ENCODE measurements around a stretch of chr9.

DNA sequence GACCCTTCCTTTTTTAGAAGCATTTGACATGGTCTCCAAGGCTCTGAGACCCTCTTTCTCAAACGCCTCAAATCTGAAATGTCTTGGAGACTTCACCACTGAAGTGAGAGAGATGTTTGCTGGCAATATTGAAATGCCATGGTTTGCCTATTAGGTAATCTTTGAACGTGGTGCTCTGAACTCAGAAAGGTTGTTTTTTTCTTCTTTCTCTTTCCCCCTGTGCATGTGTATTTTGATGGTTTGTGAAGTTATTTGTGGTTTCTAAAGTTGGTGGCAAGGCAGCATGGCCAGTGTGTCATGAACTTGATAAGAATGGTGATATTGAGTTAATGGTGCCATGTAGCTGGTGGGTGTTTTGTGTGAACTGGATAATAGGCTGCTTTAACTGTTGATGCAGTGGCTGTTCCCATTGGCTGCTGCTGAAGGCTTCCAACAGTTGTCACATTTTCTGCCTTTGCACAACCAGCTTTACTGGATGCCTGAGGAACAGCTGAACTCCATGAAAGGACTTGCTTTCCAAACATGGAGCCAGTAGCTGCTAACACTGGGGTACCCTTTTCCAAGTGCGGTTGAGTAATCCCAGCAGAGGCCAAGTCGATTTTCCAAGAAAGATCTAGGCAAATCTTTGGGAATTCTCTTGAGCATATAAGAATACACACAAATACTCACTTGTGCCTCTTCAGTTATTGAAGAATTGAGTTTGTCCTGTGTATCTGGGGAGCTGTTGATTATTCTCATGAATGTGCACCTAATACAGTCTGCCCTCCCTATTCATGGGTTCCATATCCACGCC lies 1.8 kb downstream of the PALM2AKAP2 start:
- RRBS: no CpG with 5 or more reads among the region's 5 CpGs

- RRBS: no CpG with 5 or more reads among the region's 8 CpGs
Observed at GRCh38 chr9:109817826-109818218, 37.8 kb downstream of the PALM2AKAP2 start.

- RRBS: no CpG with 5 or more reads among the region's 3 CpGs
Observed at GRCh38 chr9:109861426-109861681, 81.4 kb downstream of the PALM2AKAP2 start.

DNA sequence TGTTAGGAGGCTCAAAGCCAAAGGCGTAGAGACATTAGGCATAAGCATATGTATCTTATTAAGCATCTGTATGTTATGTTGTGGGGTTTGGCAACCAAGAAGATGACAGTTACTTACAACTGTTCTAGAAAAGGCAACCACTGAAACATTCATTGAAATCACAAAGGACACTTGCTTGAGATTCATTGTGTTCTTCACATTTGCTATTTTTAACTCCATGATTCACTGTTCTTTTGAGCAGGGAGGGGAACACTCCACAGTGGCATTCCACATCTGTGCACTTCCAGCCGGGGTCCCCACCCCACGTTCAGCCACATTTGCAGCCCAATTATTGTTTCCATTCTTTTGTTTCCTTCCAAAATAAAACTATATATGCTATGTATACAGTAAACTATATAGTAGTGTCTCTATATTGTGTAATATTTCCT lies 107.1 kb downstream of the PALM2AKAP2 start:
- RRBS: no CpG with 5 or more reads among the region's 3 CpGs

GRCh38 chr9:109914410-109914764 lies 134.4 kb downstream of the PALM2AKAP2 start:
- RRBS: no CpG with 5 or more reads among the region's 2 CpGs

GRCh38 chr9:110029257-110030048 lies 178.5 kb downstream of the C9orf152 start:
- RRBS: no CpG with 5 or more reads among the region's 4 CpGs

DNA sequence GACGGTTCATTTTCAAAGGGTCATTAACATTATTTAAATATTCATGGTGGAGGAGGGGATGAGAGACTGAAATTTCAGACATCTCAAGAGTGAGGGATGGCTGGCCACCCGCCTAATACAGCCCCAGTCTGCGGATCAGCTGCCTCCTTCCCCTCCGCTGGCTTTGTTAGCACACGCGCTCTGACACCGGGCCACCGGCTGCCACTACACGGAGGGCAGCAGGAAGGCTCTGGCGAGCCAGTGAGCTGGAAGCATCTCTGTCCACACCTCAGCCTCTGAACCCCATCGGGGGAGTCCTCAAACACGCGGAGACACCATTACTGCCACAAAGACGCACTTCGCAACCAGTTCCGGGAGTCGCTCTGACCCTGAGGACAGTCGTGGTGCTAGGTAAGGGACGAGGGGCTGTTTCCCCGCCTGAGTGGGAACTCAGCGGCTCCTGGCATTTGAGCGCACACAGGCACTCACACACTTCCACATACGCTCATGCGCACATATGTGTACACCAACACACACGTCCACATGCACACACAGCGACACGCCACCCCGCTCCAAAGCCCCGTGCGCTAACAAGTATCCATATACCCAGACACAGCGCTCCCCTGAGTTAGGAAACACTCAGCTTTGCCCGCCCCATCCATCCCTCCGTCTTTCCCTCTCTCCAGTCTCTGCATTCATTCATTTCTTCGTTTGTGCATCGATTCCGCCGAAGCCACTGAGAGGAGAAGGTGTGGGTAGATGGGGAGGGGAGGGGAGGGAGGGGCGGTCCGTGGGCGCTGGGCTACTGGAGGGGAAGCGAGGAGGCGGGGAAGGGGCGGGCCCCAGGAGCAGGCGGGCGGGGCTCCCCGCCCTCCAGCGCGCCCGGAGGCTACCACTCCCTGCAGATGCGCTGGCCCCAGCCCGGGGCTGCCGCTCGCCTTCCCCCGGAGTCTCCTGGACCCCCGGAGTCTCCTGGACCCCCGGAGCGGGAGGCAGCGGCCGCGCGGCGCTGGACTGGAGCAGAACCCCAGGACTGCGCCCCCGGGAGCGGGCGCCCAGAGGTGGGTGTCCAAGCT lies 159.8 kb downstream of the C9orf152 start:
- RRBS: 2% methylated on average over 12 of the region's 66 CpGs

- RRBS: 3% methylated on average over 18 of the region's 51 CpGs
Observed at GRCh38 chr9:110049184-110050146, 158.5 kb downstream of the C9orf152 start.

DNA sequence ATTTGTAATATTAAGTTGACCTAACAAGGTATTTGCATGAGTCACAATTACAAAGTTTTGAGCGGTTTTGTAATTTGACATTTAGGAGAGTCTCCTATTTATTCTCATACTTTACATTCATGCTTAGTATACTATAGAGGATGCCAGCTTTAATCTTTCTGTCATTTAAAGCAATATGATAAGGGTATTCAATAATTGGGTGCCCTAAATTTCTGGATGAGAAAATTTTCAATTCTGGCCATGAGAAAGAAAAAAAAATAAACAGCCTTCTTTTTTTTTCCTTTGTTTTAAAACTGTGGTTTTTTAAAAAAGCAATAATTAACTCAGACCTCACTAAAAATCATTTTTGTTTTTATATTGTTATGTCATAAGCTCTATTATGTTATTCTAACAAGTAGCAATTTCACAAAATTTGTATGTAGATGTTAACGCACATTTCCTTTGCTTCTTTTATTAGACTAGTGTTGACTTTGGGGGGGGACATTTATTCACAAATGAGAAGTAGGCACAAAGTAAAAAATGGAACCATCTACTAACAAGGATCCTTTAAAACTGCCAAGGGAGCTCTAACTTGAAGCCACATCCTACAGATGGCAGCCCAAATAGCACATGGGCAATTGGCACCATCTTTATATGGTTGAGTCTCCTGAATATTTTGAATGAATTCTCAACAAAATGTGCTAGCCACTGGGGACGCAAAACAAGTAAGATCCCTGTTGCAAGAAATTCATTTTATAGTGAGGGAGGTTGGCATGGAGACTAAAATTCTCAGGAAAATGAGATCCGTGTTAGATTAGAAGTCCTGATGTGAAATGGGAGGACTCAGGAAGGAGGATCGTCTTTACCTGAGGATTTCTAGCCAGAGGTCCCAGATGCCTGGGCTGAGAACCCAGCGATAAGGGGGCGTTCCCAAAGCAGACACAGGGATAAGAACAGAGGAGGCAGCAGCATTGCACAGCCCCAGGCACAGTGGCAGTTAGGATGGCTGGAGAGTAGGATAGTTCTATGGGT lies 37.7 kb downstream of the C9orf152 start:
- RRBS: no CpG with 5 or more reads among the region's 7 CpGs

GRCh38 chr9:110189000-110189506 lies 18.9 kb downstream of the C9orf152 start:
- RRBS: no CpG with 5 or more reads among the region's 4 CpGs

GRCh38 chr9:110192871-110193371 lies 15.0 kb downstream of the C9orf152 start:
- RRBS: no CpG with 5 or more reads among the region's 3 CpGs

GRCh38 chr9:110206315-110206769 lies 1.6 kb downstream of the C9orf152 start:
- RRBS: no CpG with 5 or more reads among the region's 1 CpG

DNA sequence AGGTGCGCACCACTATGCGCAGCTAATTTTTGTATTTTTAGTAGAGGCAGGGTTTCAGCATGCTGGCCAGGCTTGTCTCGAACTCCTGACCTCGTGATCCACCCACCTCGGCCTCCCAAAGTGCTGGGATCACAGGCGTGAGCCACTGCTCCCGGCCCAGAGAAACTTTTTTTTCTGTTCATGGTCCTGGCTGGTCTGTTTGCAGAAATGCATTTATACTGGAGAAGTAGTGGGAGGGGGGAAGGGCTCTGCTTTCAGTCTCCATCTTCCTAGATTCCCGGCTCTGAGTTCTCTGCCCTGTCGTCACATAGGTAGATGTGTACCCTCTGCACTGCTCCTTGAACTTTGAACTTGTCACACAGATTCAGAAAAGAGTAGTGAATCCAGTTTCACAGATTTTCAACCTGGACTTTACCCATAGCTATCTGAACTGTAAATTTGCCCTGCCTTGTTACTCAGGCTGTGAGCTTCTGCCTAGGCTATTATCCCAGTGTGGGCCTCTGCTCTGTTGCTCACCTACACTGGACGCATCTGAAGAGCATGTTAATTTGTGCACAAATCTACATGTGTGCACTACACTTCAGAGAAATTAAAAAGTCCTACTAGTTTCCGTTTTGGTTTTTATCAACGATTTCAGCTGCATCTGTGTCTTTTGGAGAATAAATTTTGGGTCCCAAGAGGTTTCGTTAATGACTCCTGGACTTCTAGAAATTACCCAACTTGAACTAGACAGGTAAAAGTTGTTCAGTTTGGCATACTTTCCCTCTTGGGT lies 12.8 kb upstream of the C9orf152 start:
- RRBS: no CpG with 5 or more reads among the region's 13 CpGs

- RRBS: no CpG with 5 or more reads among the region's 12 CpGs
Observed at GRCh38 chr9:110441824-110442562, 104.3 kb upstream of the TXNDC8 start.

- RRBS: no CpG with 5 or more reads among the region's 6 CpGs
Observed at GRCh38 chr9:110650838-110651309, 17.7 kb upstream of the MUSK start.

DNA sequence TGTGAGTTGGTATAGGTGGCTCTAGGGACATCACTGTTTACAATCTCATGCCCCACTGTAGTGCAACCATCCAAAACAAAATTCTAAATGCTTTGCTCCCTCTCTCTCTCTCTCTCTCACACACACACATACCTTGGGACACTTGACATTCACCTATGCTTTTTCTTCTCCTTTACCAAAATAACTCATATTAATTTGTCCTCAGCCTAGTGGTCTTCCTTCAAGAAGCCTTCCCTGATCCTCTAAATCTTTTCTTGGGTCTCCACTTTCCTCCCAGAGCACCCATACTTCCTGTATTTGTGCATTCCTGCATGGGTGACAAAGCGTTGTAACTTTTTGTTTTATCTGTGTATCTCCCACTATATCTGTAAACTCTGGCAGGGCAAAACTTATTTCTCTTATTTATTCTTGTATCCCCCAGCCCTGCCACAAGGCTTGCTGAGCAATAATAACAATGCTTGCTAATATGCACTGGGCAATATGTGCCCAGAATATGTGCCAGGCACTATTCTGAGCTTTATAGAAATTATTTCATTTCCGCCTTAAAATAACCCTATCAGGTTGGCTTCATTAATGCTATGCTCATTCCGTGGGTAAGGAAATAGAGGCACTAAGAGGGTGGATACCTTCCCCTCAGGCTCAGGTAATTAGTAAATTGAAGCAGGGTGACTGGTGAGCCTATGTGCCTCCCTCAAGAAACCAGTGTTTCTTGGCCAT lies 69.8 kb downstream of the LPAR1 start:
- RRBS: no CpG with 5 or more reads among the region's 3 CpGs

GRCh38 chr9:111028993-111029816 lies 9.1 kb downstream of the LPAR1 start:
- RRBS: no CpG with 5 or more reads among the region's 10 CpGs

DNA sequence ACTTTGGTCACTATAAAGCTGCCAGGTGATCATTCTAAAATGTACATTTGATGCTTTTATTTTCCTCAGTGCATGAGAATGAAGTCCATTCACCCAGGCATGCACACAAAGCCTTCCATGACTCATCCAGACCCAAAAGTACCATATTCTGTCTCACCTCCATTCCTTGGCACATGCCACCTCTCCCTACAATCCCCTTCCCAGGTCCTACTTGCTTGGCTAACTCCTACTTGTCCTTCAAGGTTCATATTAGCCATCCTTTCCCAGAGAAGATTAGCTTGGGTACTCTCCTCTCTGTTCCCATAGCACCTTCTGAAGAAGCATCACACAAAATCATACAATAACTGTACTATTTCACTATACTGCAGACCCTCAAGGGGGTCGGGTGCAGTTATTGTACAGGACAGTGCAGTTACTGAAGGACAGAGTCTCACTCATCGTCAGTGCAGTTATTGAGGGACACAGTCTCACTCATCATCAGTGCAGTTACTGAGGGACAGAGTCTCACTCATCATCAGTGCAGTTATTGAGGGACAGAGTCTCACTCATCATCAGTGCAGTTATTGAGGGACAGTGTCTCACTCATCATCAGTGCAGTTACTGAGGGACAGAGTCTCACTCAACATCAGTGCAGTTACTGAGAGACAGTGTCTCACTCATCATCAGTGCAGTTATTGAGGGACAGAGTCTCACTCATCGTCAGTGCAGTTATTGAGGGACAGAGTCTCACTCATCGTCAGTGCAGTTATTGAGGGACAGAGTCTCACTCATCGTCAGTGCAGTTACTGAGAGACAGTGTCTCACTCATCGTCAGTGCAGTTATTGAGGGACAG lies 56.8 kb upstream of the OR2K2 start:
- RRBS: no CpG with 5 or more reads among the region's 6 CpGs

- RRBS: no CpG with 5 or more reads among the region's 2 CpGs
Observed at GRCh38 chr9:111392576-111393154, 62.6 kb upstream of the OR2K2 start.

- RRBS: no CpG with 5 or more reads among the region's 7 CpGs
Observed at GRCh38 chr9:111436866-111437454, 47.2 kb downstream of the ECPAS start.

Data from GM19240 (cell line).